ENCODE measurements around a stretch of chr5.

DNA sequence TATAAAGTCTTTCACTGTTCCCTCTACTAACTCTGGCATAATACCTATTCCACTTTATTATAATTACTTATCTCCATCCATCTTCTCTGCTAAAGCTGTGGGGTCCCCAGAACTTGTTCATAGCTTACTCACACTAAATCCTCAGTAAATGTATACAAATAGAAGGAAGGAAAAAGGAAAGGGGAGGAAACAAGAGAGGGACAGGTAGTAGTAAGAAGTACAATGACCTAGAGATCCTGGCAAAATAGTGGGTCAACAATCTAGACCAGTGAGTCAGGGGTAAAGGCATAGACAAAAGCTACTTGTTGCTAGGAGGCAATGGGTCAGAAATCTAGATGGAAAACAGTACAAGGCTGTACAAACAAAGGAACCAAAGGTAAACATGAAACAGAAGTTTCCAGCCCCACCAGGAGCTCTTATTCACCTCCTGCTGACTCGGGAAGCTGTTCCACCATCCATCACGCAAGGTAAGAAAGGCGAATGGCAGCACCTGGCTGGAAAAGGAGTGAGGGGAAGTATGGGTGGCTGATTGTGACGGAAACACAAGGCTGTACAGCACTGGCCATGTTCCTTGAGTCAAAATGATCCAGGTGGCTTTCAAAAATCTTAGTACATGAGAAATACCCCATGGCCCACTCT, 70.6 kb upstream of the RAI14 start:
- PRO-cap, 3 experiments = no peak in any of the 3 experiments
- RAMPAGE, long total RNA, 2 experiments = no peak in any of the 2 experiments
- RRBS = no CpG with 5 or more reads among the region's 4 CpGs

GRCh38 chr5:34587317-34588035, 68.7 kb upstream of the RAI14 start:
- PRO-cap, 3 experiments = no peak in any of the 3 experiments
- RAMPAGE, long total RNA, 2 experiments = no peak in any of the 2 experiments
- RRBS = no CpG with 5 or more reads among the region's 8 CpGs

- PRO-cap, 3 experiments = no peak in any of the 3 experiments
- RAMPAGE, long total RNA, 2 experiments = no peak in any of the 2 experiments
- RRBS = no CpG with 5 or more reads among the region's 4 CpGs
Measured at GRCh38 chr5:34658016-34658457, 1.9 kb downstream of the RAI14 start.

DNA sequence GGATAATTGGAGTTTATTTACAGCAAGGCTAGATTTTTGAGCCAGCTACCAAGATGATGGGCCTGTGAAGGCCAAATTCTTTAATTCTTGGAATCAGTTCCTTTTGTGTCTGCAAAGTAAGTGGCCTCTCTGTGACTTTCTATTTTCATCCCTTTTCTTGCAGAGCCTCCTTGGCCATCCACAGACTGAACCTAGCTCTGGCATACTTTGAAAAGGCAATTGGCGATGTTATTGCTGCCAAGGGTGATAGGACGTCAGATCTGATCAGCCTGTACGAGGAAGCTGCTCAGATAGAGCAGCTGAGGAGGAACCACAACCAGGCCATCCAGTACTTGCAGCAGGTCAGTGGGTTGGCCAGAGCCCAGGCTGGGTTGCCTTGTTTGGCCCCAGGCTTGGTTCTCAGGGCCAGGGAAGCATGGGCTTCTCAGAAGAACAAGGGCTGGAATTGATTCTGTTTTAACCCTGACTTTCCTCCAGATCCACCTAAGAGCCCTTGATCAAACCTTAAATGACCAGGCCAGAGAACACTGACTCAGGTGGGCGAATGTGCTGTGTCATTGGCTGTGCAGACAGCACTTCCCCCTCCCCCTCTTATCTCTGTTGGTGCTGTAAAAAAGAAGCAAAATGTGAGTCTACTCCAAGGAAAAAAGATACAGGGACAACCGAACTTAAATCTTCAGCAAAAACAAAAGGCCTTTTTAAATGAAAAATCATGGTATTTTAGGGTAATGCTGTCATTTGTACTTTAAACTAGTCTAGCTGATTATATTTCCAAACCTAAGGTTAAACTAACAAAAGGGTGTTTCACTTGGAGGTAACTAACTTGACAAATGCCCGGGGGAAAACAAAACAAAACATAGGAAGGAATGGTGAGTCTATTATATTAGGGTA, 28.0 kb downstream of the TTC23L start:
- PRO-cap, 3 experiments = peak in 3 of 3 experiments; most common plus-strand start position 293 of the sequence (in 2); most common minus-strand start position 182 of the sequence (in 1)
- RAMPAGE, long total RNA, 2 experiments = no peak in any of the 2 experiments
- RRBS = no CpG with 5 or more reads among the region's 6 CpGs

DNA sequence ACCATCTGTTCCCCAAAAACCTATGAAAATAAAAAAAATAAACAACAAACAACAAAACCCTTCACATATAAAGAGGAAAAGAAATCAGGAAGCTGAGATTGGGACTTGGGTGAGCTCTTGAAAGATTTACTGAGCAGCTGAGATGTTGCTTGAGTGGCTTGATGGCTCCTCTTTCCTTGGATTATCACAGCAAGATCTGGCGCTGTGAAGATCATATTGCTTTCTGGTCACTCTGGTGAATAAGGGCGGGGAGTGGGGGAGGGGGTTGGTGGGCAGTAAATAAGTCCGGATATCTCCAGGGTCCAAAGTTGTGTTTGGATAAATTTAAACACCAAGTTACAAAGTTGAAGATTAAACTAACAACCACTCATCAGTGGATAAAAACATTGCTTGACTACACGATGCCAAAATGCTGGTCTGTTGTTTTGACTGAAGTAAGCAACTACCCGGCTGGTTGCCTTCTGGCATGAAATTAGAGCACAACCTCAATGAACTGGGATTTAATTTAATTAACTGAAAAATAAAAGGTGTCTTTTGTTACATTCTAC, 86.5 kb upstream of the AGXT2 start:
- PRO-cap, 3 experiments = no peak in any of the 3 experiments
- RAMPAGE, long total RNA, 2 experiments = no peak in any of the 2 experiments
- RRBS = no CpG with 5 or more reads among the region's 5 CpGs

- PRO-cap, 3 experiments = no peak in any of the 3 experiments
- RAMPAGE, long total RNA, 2 experiments = no peak in any of the 2 experiments
Measured at GRCh38 chr5:35485404-35485804, 132.3 kb upstream of the SPEF2 start.

DNA sequence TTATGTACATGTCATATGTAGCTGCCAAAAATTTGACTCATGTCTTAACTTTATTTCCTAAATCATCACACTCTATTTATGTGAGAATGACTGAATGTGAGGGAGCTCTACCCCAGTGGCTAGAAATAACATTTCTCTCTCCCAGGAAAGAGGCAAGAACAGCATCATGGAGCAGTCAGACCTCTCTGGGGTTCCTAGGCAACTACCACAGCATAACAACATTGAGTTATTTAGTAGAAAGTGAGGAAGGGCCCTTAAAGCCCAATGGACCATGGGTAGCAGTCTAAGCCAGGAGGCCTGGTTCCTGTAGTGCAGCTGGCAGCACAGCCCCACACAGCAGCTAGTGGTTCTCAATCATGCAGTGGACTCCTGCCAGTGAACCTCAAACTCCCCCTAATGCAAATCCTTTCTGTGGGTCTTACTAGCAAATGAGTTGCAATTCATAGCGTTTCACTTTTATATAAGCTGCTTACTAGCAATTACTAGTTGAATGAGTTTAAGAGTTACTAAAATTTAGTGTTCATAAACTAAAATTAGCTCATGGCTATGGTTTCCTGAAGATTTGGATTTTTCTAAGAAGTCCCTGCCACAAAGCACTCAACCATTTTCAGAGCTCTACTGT, 55.4 kb downstream of the SPEF2 start:
- PRO-cap, 3 experiments = no peak in any of the 3 experiments
- RAMPAGE, long total RNA, 2 experiments = no peak in any of the 2 experiments
- RRBS = no CpG with 5 or more reads among the region's 1 CpG

- PRO-cap, 3 experiments = no peak in any of the 3 experiments
- RAMPAGE, long total RNA, 2 experiments = no peak in any of the 2 experiments
- RRBS = no CpG with 5 or more reads among the region's 2 CpGs
Measured at GRCh38 chr5:35826191-35826390, 30.6 kb upstream of the IL7R start.

DNA sequence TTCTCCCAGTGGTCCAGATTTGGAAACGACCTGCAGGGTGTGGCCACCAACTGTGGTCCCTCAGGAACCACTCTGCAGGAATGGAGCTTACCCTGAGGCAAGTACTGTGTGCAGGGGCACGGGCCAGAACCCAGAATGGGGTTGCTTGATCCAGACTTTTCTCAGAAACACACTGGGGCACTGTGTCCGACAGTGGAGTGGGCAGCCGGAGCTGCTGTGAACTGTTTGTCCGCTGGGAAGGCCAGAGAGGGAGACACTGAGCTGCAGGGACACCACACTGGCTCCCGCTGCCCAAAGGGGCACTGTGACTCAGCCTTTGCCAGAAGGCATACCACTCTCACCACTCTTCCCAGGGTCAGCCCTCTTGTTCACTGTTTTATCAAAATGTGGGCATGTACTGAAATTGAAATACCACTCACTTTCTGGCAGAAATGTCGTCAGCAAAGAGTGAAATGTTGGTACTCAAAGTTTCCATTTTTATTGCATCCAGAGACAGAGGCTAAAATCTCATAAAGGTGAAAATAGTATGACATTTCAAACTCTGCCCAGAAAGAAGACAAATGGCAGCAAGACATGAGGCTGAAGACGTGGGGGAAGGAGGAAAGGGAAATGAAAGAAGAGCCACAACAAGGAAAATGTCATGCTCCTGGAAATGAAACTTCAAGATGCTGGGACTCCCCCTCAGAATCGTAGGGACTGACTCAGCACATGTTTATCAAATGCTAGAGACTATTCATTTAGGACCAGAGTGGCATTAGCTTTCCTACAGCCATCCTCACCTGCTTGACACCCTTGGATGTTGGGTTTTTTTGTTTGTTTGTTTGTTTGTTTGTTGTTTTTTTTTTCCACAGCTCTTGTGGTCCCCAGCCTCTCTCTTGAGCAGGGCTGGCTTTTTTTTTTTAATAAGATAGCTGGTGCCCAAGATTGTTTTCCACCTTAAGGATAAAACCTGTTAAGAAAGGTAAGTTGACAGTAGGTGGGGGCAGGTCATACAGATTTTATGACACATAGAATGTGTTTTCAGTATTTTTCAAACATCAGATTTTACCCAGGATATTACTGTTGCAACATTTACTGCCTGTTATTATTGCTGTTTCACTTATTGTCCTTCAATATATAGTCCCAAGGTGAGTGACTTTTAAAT, 4.3 kb upstream of the IL7R start:
- PRO-cap, 3 experiments = no peak in any of the 3 experiments
- RAMPAGE, long total RNA, 2 experiments = no peak in any of the 2 experiments
- RRBS = no CpG with 5 or more reads among the region's 9 CpGs

DNA sequence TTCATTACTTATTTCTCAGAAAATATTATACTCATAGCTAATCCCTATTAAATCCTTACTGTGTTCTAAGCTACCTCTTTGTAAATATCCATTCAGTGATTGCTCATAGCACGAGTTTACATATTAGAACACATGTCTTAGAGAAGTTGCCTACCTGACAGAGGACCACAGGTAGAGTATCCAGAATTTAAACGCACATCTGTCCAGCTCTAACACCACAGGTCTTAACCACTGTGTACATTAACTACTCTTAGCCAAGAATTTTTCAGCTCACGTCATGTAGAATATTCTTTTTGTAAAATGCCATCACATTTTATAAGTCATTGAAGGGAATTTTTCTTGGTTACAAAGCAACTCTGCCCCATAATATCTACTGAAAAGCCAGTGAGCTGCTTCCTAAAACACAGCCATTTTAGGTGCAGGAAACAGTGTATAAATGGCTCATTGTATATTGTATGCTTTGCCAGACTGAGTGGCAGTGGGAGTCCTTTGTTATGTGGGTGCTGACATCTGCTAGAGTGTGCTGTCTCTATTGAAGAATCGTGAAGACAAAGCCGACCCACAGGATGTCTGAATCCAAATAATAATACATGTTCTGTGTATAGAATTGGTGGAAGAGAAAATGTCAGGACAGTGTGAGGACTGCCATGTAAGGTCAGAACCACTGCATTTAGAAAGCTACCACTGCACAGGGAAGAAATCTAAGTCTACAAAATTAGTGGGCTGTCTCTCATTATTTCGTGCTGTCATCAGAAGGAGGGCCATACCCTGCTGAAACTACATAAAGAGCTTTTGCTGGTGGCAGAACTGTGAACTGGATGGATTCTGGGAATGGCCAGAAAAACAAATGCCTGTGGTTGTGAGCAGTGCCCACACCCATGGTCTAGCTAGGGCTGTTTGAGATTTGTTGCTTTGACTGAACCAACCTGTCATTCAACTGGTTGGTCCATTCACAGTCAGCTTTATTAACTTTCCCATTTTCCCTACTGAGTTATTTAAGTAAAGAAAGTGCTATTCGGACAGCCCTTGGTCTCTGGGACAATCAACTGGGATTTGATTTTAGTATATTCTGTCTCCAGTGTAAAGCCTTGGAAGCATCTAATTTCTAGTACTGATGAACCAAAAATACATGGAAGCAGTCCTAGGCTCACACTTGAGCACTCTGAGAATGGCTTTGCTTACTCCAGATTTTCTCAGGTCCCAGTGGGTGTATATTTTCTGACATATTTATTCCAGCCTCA, 2.4 kb downstream of the IL7R start:
- PRO-cap, 3 experiments = no peak in any of the 3 experiments
- RAMPAGE, long total RNA, 2 experiments = no peak in any of the 2 experiments
- RRBS = no CpG with 5 or more reads among the region's 7 CpGs

- PRO-cap, 3 experiments = peak in 3 of 3 experiments; most common plus-strand start chr5:36279544 (in 2)
- RAMPAGE, long total RNA, 2 experiments = no peak in any of the 2 experiments
- RRBS = no CpG with 5 or more reads among the region's 2 CpGs
Measured at GRCh38 chr5:36279220-36279632, 22.5 kb downstream of the RANBP3L start.

DNA sequence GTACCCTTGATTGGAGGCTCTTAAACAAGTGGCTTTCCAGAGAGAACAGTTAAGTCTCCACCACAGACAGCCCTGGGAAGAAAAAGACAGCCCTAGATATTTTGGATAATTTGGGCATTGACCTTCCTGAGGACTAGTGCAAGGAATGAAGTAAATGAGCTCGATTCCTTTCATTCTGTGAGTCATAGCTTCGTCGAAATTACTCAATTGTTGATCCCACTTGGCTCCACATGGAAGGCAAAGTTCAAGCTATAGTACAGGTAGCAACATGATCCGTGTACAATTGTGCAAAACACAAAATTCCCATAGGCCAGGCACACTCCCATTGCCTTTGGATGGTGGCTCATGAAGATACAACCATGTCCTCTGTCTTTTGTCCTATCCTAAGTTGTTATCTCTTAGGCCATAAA, 116.5 kb upstream of the RANBP3L start:
- PRO-cap, 3 experiments = no peak in any of the 3 experiments
- RAMPAGE, long total RNA, 2 experiments = no peak in any of the 2 experiments
- RRBS = no CpG with 5 or more reads among the region's 4 CpGs

DNA sequence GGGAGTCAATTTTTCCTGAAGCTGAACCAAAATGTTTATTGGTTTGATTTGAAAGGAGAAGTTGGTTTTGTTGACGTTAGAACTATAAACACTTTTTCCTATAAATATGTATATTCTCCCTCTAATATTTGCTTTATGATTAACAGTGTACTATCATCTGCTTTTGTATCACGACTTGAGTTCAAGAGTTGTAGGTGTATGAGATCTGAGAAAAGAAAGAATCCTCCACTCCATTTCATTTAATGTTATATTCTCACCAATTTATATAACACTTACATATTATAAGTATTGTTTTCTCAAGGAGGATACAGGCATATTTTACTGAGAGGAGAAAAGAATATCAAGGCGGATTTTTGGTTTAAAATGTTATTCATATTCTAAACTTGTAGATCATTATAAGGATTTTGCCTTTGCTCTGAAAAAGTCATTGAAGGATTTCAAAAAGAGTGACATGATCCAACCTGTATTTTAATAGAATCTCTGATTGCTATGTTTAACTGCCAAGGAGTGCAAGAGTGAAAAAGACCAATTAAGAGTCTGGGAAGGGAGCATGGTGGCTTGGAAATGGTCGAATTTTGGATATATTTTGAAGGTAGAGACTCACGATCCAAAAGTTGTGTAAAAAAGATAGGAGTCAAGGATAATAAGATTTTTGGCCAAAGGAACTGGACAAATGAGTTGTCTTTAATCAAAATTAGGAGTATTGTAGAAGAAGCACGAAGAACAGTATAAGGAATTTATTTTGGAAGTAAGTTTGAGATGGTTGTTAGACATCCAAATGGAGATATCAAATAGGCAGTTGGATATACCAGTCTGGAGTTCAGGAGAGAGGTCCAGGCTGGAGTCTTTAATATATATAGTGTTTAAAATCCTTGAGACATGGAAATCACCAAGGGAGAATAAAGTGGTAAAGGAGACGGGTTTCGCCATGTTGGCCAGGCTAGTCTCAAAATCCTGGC, 50.7 kb downstream of the NIPBL start:
- PRO-cap, 3 experiments = no peak in any of the 3 experiments
- RAMPAGE, long total RNA, 2 experiments = no peak in any of the 2 experiments
- RRBS = no CpG with 5 or more reads among the region's 8 CpGs

DNA sequence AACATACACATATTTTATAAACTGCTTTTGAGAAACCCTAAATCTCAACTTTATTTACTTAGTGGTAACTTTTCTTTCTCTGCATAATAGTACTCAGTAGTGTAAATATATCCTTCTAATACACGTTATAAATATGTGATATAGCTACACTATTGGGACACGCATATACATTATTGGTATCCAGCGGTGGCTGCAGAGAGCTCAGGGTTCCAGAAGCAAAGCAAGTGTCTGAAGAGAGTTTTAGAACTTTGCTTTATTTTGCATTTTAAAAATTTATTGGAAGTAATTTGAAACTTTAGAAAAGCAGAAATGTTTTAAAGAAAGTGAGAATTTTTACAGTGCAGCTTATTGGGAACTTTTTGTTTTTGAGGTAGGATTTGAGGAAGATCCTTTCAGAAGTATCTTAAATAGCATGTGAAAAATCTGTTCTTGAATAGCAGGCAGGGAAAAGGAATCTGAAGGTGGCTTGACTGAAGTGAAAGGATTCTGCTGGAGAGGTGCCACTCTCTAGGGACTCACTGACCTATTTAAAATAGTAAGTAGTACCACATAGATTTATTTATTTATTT, 68.9 kb downstream of the NIPBL start:
- PRO-cap, 3 experiments = no peak in any of the 3 experiments
- RAMPAGE, long total RNA, 2 experiments = no peak in any of the 2 experiments
- RRBS = no CpG with 5 or more reads among the region's 3 CpGs

GRCh38 chr5:36984350-36985422, 108.1 kb downstream of the NIPBL start:
- PRO-cap, 3 experiments = no peak in any of the 3 experiments
- RAMPAGE, long total RNA, 2 experiments = no peak in any of the 2 experiments
- RRBS = no CpG with 5 or more reads among the region's 7 CpGs

- PRO-cap, 3 experiments = no peak in any of the 3 experiments
- RAMPAGE, long total RNA, 2 experiments = no peak in any of the 2 experiments
- RRBS = no CpG with 5 or more reads among the region's 13 CpGs
Measured at GRCh38 chr5:36985423-36986227, 109.1 kb downstream of the NIPBL start.

- PRO-cap, 3 experiments = peak in 3 of 3 experiments; most common plus-strand start chr5:37209028 (in 2)
- RAMPAGE, long total RNA, 2 experiments = no peak in any of the 2 experiments
- RRBS = 17% methylated on average over 6 of the region's 19 CpGs
Measured at GRCh38 chr5:37208812-37209177, 40.4 kb downstream of the CPLANE1 start.

GRCh38 chr5:37669291-37669834, 170.5 kb downstream of the GDNF start:
- PRO-cap, 3 experiments = no peak in any of the 3 experiments
- RAMPAGE, long total RNA, 2 experiments = no peak in any of the 2 experiments
- RRBS = no CpG with 5 or more reads among the region's 1 CpG

GRCh38 chr5:38257370-38257677, 1.0 kb upstream of the EGFLAM start:
- PRO-cap, 3 experiments = no peak in any of the 3 experiments
- RAMPAGE, long total RNA, 2 experiments = no peak in any of the 2 experiments
- RRBS = no CpG with 5 or more reads among the region's 15 CpGs

- PRO-cap, 3 experiments = no peak in any of the 3 experiments
- RAMPAGE, long total RNA, 2 experiments = no peak in any of the 2 experiments
- RRBS = no CpG with 5 or more reads among the region's 5 CpGs
Measured at GRCh38 chr5:38285606-38286124, 27.3 kb downstream of the EGFLAM start.